Ileum (tissue), 1 donor: Measurements from ENCODE around the gene LASP1.

DNA sequence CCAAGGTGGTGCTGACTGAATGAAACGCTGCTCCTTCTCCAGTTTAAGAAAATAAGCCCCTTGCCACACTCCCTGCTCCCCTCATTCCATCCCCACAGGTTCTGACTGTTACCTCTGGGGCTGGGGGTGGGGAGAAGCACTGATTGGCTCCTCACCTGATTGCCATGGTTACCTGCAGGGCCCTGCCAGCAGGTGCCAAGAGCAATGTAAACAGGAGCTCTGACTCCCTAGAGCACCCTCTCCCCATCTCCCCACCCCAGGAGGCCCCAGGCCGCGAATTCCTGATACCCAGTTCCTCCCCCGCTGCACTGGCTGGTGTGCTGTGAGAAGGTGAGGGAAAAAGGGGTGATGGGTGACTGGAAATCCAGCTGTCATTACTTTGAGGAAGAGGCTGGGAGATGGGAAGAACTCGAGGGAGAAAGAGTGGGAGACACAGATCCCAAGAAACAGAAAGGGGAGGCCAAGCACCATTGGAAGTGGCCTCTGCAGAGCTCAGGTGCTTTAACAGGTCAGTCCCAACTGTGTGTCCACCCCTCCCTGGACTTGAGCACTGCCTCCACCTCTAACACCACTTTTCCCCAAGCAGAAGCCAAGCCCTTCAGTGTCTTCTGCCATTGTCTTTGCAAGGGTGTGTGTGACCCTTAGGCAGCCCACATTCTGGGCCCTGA is 4.5 kb downstream of the PCGF2 start:
- PRO-cap = no peak

GRCh38 chr17:38848434-38849699 is 4.7 kb downstream of the RPL23 start:
- PRO-cap = no peak

- PRO-cap = bidirectional peak, plus-strand start at chr17:38870061, minus-strand start at chr17:38869834
Observed at GRCh38 chr17:38869740-38870292, at the start of gene LASP1. LASP1 (plus strand) TSS chr17:38870058.

DNA sequence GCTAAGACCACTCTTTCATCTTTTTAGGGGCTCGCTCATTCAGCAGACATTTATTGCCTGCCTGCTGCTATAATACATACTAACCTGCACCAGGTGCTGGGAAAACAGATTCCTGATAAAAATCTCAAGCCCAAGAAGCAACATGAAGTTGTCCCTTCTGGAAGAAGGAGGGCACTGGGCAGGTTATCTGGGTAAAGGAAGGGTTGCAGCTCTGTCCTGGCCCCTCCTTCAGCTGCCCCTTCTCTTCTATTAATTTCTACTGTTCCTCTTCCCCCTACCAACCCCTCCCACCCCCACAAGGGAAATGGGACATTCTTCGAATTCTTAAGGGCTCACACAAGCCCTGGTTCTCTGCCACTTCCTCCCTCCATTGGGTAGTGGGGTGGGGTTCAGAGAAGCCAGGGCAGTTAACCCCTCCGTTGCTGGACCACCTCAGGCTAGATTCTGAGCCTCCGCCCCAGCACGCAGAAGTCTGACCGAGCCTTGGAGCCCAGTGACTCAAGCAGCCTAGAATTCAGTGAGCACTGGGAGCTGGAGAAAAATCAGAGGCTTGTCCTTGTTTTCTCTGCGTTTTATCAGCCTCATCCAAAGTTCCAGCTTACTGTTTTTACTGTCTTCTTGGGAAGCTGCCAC is 10.0 kb downstream of the LASP1 start:
- PRO-cap = no peak

- PRO-cap = no peak
Observed at GRCh38 chr17:38911323-38911844, 41.5 kb downstream of the LASP1 start.

DNA sequence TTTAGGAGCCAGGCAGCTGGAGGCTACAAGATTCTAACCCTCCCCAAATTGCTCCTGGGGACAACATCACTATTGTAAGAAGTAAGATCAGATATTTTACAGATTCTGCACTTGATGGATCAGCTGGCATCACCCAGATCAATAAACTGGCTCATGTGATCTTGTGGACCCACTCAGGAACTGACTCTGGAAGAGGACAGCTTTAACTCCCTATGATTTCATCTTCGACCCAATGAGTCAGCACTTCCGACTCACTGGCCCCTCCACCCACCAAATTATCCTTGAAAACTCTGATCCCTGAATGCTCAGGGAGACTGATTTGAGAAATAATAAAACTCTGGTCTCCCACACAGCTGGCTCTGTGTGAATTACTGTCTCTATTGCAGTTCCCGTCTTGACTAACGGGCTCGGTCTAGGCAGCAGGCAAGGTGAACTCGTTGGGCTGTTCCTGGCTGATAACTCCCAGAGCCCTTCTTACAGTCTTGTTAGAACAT is 47.3 kb upstream of the FBXO47 start:
- PRO-cap = no peak

GRCh38 chr17:39064305-39064734 is 87.1 kb downstream of the PLXDC1 start:
- PRO-cap = no peak

GRCh38 chr17:39100959-39101599 is 50.4 kb downstream of the PLXDC1 start:
- PRO-cap = no peak

DNA sequence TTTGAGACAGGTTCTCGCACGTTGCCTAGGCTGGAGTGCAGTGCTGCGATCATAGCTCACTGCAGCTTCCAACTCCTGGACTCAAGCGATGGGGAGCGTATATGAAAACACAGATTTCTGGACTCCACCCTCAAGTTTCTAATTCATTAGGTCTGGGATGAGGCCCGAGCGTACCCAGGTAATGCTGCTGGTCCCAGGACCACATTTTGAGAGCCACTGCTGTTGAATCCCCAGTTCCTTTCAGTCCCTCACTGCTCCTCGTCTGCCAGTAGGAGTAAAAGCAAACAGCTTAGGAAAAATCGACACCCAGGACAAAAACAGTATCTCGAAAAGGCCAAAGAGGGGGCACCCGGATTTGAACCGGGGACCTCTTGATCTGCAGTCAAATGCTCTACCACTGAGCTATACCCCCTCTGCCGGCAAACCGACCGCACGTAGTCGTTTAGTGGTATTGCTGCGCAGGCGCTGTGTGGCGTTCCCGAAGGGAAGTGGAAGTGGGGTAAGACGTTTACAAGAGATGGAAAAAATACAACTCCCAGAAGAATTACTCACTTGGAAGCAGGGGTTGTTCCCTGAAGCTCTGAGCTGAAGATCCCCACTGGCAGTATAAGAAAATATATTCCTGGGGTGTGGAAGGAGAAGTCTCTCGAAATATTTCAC is 2.1 kb upstream of the PLXDC1 start:
- PRO-cap = unidirectional peak, plus-strand start at position 475 of the sequence

GRCh38 chr17:39256615-39257086 is 30.9 kb upstream of the STAC2 start:
- PRO-cap = no peak

DNA sequence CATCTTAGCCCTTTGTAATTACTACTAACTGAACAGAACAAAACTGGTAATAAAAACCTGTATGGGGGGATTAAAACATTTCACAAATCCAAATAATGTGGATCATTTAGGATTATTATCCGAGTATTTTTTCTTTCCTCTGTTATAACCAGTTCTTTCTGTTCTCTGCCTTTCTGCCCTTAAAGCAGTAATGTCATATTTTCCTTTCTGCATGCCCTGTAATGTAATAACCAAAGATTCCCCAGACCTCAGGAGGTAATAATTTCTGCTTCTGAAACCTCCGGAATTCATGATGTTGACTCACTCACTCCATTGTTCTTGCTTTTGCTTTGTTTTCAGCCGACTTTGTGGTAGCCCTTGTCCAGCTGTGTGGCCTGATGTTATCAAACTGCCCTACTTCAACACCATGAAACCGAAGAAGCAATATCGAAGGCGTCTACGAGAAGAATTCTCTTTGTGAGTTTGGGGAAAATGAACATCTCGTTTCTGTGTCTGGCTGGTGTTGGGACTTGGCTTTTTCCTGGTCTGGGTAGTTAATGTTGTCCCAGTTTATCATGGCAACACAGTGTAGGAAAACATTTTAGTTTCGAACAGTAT is 55.9 kb downstream of the CDK12 start:
- PRO-cap = no peak

GRCh38 chr17:39525660-39526541 is 64.6 kb downstream of the CDK12 start:
- PRO-cap = no peak

DNA sequence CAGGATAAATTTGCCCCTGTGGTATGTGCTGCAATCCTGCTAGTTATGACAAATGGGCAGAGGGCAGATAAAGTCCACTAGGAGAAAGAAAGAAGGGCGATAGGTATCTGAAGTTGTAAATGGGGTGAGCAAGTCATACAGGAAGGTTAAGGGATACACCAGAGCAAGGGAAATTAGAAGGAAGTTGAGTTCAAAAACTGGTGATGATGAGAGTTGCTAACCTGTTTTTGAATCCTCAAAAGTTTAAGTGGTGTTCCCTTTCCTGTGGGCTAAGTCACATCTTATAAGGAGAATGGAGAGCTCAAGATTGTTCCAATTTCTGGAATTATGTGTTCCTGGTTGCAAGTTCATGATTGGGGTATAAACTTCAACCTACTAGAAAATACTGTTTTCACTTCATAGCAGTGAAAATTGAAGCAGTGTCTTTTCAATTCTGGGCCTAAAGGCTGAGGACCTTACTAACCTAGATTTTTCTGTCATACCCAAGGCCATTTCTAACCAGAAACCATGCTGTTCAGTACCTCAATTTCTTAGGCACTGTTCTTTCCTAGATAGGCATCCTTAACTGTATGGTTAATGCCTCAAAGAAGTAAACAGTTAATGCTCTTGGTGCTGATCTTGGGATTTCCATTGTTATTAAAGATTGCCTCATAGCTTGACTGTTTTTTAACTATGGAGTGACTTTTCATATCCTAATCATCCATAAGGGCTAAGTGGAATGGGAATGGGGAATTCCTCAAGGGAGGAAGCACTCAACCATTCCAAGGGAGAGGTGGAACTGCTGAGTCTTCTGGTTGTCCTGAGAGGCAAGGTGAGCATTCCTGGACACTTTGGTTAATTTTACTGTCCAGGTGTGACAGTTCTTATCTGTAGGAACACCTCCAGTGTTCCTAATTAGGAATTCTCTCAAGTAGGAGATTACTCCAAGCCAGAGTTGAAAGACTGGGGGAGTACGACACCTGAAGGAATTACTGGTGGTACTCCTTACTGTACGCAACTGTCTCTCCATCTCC is 72.2 kb downstream of the NEUROD2 start:
- PRO-cap = no peak

DNA sequence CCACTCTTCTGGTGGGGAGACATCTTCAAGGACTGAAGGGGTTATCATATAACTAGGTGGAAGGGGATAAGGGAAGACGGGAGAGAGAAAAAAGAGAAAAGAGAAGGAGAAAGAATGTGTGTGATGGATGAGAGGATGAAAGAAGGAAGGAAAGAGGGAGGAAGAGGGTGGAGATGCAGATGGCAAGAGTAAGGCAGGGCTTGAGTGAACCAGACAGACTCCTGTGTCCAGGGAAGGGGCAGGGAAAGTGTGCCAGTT is 14.6 kb downstream of the NEUROD2 start:
- PRO-cap = no peak

- PRO-cap = no peak
Observed at GRCh38 chr17:39659016-39660112, 5.8 kb upstream of the TCAP start.

DNA sequence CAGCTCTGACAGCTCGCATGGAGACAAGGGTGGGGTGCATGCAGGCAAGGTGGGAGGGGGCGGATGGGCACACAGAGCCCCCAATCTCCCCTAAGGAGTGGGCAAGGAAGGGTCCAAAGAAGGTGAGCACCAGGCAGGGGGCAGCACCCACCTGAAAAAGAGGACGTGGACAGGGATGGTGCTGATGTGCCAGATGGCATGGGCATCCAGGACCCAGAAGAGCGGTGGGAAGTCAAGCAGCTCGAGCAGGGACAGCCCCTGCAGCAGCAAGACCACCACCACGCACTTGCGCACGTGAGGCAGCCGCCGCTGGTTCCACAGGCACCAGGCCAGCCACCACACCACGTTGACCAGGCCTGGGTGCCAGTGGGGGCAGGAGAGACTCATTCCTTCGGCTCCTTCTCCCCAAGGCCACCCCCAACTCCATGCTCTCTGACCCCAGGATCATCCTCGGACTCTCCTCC is 4.7 kb downstream of the PNMT start:
- PRO-cap = no peak

DNA sequence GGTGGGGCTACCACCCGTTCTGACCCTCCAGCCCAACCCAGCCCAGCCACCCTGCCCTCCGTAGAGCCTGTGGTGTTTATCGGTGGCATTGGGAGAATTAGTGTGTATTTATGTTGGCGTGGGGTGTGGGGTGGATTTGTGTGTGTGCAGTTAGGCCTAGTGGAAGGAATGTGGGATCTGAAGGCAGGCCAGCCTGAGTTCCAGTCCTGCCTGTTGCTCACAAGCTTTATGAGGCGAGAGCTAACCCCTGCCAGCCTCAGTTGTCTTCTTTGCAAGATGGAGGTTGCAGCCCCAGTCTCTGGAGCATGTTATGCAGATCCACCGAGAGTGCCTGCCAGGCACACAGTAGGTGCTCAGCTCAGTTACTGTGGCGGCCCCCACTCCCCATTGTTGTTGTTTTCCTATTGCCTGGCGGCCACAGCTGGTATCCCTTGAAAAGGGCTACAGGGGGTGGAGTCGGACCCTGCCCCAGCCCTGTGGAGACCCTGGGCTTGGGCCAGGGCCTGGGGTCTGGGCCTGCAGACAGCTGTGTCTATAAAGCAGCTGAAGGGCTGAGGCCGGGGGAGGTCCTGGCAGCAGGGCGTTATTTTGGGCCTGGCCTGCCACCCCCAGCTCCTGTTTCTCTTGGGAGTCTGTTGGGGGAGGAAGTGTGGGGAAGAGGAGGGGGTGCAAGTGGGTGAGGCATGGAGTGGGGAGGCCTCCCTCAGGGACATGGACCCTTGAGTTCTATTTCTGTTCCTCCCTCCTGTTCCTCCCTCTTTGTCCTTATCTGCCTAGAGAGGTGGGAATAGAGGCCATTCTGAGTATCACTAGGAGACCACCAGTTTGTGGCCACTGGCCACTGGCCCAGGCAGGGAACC is 5.2 kb downstream of the ERBB2 start:
- PRO-cap = no peak

DNA sequence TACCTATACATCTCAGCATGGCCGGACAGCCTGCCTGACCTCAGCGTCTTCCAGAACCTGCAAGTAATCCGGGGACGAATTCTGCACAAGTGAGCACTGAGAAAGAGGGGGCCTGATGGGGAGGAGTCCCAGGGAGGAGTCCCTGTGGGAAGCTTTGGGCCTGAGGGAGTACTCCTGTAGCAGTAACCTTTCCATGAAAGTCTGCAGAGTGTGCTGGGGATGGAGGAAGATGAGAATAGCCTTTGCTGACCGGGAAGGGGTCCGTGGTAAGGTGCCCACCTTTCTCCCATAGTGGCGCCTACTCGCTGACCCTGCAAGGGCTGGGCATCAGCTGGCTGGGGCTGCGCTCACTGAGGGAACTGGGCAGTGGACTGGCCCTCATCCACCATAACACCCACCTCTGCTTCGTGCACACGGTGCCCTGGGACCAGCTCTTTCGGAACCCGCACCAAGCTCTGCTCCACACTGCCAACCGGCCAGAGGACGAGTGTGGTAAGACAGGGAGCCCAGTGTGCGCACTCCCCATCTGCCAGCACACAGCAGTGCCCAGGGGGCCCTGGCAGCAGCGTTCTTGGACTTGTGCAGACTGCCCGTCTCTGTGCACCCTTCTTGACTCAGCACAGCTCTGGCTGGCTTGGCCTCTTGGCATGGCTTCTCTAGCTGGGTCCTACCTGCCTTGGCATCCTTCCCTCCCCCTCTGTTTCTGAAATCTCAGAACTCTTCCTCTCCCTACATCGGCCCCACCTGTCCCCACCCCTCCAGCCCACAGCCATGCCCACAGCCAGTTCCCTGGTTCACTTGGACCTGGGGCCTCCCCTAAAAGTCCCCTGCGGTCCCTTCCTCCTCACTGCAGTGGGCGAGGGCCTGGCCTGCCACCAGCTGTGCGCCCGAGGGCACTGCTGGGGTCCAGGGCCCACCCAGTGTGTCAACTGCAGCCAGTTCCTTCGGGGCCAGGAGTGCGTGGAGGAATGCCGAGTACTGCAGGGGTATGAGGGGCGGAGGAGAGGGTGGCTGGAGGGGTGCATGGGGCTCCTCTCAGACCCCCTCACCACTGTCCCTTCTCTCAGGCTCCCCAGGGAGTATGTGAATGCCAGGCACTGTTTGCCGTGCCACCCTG is 14.5 kb downstream of the MIEN1 start:
- PRO-cap = no peak

DNA sequence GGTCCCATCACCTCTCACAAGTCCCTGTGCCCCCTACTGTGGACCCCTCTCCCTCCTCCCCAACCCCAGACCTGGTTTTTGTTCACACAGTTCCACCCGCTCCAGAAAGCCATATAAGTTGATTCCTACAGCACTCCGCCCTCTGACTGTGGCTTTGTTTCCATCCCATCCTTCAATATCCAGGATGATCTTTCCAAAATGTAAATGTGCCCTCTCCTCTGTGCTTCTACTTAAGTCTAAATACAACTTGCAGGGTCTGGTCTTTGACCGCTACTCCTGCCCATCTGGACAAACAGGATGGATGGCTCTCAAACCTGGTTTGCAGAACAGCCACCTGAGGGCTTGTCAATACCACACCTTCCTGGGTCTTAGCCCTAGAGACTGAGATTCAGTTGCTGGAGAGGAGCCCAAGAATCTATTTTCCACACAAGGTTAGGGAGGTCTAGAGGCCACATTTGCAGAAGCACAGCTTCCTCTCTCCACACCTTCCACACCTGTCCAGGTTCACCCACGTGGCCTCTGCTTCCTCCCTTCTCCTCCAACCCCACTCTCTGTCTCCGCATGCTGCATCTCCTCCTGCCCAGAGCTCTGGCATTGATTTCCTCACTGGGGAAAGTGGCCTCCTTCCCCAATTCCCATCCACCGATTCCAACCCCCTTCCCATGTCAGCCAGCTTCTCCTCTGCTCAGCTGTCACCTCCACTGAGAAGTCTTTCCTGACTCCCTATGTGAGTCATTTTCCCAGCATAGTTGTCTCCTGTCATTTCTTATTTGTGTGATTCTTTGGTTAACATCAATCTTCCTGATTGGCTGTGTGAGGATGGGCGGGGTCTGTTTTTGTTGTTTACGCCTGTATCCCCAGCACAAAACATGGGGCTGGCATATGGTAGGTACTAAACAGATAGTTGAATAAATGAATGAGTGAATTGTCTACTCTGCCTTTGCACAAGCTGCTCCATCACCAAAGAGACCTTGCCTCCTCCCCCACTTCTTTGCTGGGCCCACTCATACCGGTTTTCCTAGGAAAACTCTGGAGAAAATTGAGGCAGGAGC is 1.7 kb upstream of the GRB7 start:
- PRO-cap = no peak

GRCh38 chr17:39794226-39794615 is 56.5 kb downstream of the GRB7 start:
- PRO-cap = unidirectional peak, plus-strand start at chr17:39794550